Choroid plexus epithelial cell (primary cell): Measurements from ENCODE around the gene EIF3M.

DNA sequence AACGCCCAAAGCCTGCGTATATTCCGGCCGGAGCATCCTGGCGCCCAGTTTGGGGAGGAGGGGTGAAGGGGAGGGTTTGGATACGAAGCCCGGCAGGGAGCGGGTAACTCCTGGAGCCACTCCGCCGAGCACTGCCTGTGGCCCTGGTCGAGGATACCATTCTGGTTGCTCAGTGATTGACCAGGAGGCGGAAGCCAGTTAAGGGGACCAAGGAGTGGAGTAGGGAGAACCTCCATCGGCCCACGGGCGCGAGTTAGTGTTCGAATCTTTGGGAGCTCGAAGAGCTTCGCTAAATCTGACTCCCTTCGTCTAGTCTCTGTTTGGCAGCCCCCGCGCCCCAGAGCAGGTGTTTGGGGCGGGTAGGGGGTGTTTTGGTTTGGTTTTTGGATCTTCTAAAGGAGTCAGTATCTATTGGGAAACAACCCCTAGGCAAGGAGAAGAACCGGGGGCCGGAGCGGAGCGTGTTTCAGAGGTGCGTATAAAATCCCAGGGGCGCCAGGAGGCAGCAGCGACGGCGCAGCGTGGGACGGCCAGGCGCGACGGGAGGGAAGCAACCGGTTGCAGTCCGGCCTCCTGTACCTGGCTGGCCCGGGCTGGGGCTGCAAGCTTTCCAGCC, 1.1 kb upstream of the WT1 start:
- RRBS = under 1% methylated on average over 11 of the region's 40 CpGs

DNA sequence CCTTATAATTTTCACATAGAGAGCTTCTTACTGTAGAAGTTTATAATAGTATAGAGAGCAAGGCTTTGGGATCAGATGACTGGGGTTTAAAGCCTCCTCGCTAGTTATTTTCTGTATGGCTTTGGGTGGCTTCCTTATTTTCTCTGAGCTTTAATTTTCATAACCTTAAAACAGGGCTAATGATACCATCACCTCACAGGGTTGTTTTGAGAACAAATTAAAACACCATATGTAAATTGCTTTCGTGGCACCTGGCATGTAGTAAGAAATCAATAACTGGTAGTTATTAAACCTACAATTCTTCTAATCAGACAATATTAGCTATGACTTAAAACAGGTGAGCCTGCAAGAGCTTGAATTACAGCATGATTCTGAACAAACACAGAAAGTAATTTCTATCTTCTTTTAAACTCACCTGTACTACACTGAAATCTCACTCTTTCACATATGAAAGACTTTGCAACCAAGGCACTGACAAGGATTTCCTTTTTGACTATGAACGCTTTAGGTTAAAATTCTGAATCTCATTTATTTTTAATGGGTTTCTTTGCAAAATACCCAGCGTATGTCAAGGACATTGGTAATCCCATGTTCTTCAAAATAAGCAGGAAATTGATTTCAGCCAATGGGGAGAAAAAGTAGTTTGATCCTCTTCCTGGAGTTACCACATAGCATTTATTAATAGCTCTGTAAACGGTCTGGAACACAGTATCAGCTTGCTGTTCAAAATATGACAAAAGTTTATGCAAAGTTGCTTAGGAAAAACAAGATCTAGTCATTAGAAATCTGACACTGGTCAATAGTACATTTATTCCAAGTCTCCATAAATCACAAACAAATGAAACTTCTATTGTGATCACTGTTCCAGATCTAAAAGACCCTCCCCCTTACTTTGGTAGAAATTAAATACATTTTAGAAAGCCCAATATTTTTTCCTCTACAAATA, 7.8 kb upstream of the WT1 start:
- RRBS = no CpG with 5 or more reads among the region's 5 CpGs

- RRBS = 2% methylated on average over 7 of the region's 41 CpGs
These were observed at the start of gene EIF3M for GRCh38 chr11:32583366-32583968. EIF3M (plus strand) TSS chr11:32583831.

GRCh38 chr11:33040107-33040634, 799 bp downstream of the TCP11L1 start:
- RRBS = no CpG with 5 or more reads among the region's 20 CpGs

- RRBS = no CpG with 5 or more reads among the region's 1 CpG
These were observed 20.8 kb downstream of the CSTF3 start for GRCh38 chr11:33140467-33140984.

GRCh38 chr11:33703168-33703712, 2.6 kb upstream of the C11orf91 start:
- RRBS = no CpG with 5 or more reads among the region's 6 CpGs

DNA sequence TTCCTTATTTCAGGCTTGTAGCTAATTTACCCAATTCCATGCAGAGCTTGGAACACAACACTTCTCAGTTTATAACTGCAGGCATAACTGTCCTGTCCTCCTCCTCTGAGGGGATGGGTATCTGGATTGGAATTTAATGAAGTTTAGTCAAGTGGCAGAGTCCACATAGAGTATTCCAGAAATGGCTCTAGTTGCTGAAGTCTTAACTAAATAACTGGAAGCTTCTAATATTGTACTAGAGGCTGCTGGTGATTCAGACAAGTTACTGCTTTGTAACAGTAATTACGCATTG, 12.7 kb upstream of the C11orf91 start:
- RRBS = no CpG with 5 or more reads among the region's 1 CpG

- RRBS = no CpG with 5 or more reads among the region's 9 CpGs
These were observed 11.8 kb downstream of the CD59 start for GRCh38 chr11:33724064-33725190.

- RRBS = no CpG with 5 or more reads among the region's 2 CpGs
These were observed 4.4 kb downstream of the CD59 start for GRCh38 chr11:33731969-33732168.

- RRBS = no CpG with 5 or more reads among the region's 7 CpGs
These were observed 2.0 kb downstream of the FBXO3 start for GRCh38 chr11:33772246-33772838.

DNA sequence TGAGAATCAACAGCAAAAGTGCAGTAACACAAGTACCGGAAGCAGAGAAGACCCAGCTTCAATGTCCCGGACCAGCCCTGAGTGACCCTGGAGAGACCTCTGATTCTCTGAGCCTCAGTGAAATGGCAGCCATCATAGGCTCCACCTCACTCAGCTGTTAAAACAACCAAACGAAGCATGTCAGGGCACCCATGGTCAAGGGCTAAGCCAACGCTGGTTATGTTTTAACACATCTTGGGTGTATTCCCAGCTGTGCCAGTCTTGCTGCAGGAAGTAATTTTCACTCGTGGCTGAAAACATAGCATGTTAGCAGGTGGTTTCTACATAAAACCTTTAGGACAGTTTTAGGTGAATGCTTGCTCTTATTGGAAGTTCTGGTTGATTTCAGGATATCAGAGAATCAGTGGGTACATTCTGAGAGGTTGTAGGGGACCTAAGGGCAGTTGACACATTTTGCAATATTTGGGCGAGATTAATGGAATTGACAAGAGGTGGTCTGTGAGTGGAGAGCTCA, 30.9 kb downstream of the LMO2 start:
- RRBS = no CpG with 5 or more reads among the region's 6 CpGs

DNA sequence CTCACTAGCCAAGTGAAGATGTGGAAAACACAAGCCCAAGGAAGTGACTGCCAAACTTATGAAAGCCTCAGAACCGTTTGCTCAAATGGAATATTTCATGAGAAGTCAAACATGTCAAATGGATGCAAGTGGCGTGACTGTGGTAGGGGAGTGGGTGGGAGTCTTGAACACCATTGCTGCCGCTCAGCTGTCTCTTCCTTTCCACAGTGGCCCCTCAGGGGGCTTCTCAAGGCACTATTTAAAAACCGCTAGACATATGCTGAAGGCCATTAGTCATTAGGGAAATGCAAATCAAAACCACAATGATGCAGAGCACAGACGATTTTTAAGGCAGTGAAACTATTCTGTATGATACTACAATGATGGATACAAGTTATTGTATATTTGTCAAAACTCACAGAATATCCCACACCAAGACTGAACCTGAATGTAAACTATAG, 29.3 kb upstream of the LMO2 start:
- RRBS = no CpG with 5 or more reads among the region's 5 CpGs

- RRBS = no CpG with 5 or more reads among the region's 15 CpGs
These were observed 91.0 kb downstream of the ABTB2 start for GRCh38 chr11:34266555-34267404.

DNA sequence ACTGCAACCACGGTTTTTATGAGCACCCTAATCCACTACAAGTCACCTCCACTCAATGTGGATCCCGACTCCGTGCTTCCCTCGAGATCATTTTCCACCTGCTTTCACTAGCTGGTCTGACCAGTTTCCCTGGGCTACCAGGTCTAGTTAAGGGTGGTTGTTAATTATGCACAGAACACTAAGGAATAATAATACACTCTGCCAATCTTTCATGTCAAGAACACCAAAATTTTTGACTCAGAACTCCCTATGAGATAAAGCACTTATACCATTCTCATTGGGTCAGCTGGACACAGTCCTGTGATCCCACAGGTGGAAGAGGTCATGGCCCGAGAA, 82.3 kb downstream of the ABTB2 start:
- RRBS = no CpG with 5 or more reads among the region's 5 CpGs

DNA sequence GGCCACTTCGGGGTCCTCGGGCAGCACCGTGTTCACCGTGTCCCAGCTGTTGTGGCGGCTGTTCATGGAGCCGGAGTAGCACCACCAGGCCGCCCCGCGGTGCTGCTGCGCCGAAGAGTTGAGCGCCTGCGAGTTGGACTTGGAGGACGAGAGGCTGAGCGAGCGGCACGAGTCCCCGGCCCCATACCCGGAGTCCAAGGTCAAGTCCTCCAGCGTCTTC, 562 bp downstream of the ABTB2 start:
- RRBS = 0% methylated on average over 9 of the region's 20 CpGs

DNA sequence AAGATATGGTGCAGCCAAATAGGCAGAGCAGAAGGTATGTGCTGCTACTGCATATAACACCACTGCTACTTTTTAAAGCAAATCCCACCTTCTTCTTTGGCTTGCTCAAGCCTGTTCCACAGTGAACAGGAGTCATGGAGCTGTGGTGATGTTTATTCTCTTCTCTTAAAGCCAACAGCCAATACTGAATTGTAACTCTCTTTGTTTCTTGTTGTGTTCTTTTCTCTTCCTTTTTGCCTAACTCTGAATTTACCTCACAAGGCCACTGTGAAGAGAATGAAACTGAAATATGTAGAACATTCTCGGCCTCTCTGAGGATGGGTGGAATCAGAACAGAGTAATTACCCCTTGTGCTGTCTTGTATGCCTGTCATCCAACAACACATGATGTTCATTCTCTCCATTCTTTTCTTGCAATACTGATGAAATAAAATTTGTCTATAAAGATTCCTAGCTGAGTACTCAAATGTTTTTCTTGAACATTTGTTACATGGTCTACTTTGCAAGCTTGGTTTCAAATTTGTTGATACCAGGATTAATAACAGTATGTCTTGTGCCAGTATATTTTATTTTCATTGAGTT, 2.7 kb upstream of the CAT start:
- RRBS = no CpG with 5 or more reads among the region's 1 CpG

DNA sequence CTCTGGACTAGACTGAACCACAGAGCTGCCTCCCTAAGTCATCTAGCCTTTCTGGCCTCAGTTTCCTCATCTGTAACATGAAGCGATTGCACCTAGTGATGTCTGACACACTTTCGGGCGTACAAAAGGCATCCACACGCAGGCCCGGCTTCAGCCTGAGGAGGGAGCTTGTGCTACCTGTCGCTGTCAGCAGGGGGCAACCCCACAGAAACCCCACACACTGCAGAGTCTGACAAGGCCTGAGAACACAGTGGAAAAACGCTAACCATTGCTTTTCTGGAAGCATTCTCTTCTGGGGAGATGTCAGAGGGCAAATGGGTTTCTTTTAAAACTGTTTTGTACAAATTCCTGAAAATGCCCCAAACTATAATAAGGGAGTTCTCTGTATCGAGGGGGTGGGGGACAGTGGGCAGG, 737 bp downstream of the ELF5 start:
- RRBS = no CpG with 5 or more reads among the region's 8 CpGs

GRCh38 chr11:34537546-34538175, 24.1 kb upstream of the ELF5 start:
- RRBS = no CpG with 5 or more reads among the region's 1 CpG

DNA sequence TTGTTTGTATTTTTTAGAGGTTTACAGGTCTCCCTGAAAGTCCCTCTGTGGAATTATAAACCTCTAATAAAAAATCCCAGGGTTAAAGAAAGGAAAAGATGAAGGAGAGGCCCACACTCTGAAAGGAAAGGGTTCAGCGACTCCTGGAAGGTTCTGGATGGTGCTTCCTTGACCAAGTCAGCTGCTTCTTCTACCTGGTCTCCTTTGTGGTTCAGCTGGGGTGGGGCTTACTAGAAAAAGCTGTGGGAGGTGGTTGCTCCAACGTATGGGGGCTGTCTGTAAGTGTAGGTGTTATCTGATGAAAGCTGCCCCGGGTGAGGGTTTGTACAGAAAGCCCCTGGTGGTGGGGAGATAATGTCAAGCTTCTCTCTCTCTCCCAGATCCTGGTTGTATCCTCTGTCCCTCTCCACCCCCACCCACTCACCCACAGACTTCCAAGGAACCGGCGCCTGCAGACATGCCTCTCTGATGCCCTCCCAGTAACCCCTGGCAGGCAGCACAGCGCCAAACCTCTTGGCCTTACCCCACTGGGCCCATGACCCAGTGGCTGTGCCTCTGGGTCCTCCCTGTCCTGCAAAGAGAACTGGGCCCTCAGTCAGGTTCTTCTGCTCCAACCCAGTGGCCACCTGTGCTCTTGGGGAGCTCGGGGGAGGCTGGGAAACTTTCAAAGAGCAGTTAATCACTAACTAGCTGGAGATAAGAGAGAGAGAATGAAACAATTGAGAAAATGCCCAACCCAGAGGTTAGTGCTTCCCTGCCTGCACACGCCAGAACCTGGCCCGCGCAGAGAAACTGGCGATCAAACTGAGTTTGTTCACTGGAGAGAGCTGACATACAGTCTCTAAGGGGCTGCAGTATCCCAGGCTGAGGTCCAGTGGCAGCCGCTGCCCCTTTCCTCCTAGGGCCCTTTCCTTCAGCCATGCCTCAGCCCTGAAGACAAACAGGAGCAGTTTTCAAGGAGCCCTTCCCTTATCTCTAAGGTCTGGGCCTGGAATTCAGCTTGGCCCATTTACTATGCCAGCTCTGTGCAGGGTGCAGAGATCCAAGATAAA, 20.4 kb upstream of the EHF start:
- RRBS = no CpG with 5 or more reads among the region's 12 CpGs

DNA sequence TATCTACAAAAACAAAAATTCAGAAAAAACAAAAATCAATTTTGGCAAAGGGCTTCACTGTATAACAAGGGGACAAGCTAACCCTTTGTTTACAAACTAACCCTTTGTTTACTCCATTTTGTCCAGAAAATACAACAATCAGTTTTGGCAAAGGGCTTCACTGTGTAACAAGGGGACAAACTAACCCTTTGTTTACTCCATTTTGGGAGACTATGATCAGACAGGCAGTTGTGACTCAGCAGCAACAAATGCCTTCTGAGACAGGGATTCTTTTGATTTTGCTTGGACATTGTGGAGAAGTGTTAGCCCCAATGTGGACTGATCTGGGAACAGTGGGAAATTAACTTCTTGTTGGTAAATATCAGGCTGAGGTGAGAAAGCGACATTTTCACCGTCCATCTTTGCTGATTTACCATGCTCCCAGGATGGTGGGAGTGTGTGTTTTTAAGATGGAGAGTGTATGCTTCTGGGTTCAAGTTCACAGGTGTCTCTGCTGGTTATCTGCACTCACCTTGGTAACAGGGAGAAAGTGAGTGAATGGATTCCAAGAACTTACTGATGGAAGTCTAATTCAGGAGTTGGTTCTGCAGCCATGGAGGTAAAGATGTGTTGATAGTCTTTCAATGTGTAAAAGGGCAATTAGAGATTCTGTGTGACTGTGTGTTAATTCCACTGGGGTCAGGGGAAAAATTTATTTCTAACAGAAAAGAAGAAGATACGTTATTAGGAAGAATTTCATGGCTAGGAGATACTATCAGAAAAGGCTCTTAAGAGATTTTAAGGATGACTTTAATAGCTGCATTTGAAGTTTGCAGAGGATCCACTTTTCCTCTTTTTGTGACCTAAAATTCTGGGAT, 1.2 kb downstream of the EHF start:
- RRBS = no CpG with 5 or more reads among the region's 3 CpGs